ENCODE measurements around a stretch of chr17.

DNA sequence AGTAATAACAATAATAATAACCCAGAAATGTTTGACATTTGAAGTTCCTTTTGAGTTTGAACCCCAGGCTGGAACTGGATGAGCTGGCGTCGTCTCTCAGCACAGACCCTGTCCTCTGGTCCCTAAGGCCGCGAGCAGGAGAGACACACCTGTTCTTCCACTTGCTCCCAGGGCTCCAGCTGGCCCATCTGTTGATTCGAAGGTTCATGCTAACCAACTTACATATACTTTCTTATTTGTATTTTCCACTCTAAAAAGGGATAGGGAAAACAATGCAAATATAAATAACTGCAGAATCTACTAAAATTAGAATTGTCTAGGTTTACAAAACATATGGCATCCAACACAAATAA, 13.4 kb upstream of the RGS9 start:
- PRO-cap, 2 experiments = no peak in any of the 2 experiments

DNA sequence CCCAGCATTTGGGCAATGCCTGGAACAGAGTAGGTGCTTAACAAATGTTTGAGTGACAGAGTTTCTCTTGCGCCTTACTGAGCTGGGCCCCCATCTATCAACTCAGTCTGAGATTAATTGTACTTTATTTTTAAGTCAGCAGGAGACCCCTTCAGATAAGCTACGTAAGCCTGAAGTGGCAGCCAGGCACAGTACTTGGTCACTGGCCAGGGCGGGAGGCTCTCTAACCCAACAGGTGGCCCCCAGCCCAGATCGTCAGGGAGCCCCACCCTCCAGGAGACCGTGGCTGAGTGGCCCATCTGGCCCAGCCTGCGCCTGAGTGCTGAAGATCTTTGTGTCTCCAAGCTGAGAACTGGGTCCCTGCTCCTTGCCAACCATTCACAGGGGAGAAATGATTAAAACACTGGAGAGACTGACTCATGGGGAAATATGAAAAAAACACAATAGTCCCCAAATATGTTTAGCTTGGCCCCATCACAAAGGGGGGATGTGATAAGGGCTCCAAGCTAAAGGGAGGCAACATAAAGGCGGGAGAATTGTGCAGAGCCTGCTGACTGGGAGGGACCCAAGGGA, 75.6 kb downstream of the AXIN2 start:
- PRO-cap, 2 experiments = no peak in any of the 2 experiments

DNA sequence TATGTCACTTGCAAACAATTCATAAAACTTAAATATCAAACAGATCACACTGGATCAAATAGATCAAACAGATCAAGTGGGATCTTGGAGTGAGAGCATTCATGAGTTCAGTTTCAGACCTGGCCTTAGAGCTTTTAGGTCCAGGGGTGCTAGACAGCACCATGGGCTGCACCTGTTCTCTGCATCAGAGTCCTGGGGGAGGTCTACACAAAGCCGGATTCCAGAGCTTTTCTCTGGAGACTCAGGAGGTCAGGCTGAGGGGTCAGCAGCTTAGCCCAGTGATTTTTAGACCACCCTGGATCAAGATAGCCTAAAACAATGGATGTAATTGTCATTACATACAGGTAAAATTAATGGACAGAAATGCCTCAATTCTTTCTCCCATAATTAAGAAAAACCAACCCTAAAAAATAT, 24.0 kb upstream of the AXIN2 start:
- PRO-cap, 2 experiments = no peak in any of the 2 experiments

GRCh38 chr17:65850293-65850944, 289.0 kb upstream of the AXIN2 start:
- PRO-cap, 2 experiments = no peak in any of the 2 experiments

DNA sequence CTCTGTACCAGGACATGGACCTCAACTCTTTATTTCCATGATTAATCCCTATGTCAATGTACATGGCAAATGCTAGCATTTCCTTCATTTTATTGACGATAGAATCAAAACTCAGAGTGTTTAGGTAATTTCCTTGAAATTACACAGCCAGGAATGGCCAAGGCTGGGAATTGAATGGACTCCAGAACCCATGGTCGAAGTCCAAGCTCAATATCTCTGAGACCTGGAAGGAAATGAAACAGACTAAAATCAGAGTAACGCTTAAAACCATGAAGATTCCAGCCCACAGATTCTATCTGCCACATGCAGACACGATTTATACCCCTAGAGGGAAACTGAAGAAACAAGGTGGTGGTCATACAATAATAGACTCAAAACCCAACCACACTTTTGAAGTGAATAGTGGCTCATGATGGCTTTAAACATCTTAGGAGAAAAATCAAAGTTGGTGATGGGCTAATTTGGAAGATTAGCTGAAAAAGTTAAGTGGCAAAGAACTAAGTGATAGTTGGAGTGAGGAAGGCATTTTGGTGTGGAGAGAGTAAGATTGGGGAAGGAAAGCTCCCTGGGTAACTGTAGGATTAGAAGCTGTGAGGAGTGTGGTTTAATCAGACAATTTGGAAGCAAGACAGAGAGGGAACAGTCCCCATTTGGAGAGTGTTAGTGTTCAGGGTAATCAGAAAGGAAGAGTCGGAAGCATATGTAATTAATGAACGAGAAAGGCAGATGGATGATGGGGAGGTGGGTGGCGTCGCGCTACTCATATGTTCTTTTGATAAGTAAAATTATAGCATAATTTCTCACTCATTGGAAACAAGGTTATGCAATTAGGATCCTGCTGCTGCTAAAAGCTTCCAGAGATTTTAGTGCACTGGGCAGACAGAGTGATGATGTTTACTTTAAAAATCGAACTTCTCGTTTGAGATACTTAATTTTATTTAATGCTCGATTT, 95.9 kb downstream of the PRKCA start:
- PRO-cap, 2 experiments = no peak in any of the 2 experiments

- PRO-cap, 2 experiments = peak in 1 of 2 experiments; most common plus-strand start chr17:66399125 (in 1)
Observed at GRCh38 chr17:66399047-66399294, 96.6 kb downstream of the PRKCA start.

DNA sequence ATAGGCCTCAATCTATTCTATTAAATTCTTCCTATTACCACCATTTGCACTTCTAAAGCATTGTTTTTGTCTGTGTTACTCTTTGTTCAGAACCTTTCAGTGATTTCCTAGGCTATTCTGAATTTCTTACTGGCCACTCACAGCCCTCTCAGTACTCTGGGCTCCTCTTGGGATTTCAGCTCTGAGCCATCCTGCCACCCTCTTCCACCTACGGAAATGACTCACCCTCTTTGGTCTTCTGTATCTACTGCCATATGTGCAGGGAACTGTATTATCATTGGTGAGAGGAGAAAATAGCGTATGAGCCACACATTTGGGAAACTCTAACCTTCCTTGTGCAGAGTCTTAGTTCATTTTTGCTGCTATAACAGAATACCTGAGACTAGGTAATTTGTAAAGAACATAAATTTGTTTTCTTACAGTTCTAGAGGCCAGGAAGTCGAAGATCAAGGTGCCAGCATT, 191.5 kb downstream of the PRKCA start:
- PRO-cap, 2 experiments = no peak in any of the 2 experiments

- PRO-cap, 2 experiments = no peak in any of the 2 experiments
Observed at GRCh38 chr17:66541974-66542624, 239.7 kb downstream of the PRKCA start.

DNA sequence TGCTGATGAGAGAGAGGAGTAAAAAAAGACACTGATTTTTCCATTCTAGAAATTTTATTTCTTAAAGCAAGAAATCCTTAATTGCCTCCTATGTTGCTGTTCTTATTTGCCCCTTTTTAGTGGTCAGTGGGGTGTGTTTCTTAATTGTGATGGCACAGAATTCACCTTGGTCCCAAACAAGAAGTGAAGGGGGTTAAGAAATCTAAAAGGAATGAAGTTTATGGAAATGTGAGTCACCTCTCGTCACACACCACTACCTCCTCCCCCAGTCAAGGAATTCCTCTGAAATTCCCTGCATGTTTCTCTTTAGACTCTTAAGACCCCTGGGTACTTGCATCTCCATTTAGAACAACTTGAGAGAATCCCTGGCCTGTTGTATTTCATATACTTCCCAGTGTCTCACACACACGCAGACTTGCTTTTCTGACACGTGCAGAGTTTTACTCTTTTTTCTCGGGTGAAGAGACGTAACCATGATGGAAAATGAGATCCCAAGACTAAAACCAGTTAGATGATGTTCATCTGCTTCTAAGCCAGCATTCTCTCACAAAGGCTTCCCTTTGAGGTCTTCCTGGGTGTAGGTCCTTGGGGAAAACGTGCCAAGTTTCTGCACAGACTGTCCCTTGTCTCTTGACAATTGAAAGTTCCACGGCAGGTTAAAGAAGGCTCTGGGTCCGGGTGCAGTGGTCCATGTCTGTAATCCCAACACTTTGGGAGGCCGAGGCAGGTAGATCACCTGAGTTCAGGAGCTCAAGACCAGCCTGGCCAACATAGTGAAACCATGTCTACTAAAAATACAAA, 247.5 kb downstream of the PRKCA start:
- PRO-cap, 2 experiments = no peak in any of the 2 experiments

DNA sequence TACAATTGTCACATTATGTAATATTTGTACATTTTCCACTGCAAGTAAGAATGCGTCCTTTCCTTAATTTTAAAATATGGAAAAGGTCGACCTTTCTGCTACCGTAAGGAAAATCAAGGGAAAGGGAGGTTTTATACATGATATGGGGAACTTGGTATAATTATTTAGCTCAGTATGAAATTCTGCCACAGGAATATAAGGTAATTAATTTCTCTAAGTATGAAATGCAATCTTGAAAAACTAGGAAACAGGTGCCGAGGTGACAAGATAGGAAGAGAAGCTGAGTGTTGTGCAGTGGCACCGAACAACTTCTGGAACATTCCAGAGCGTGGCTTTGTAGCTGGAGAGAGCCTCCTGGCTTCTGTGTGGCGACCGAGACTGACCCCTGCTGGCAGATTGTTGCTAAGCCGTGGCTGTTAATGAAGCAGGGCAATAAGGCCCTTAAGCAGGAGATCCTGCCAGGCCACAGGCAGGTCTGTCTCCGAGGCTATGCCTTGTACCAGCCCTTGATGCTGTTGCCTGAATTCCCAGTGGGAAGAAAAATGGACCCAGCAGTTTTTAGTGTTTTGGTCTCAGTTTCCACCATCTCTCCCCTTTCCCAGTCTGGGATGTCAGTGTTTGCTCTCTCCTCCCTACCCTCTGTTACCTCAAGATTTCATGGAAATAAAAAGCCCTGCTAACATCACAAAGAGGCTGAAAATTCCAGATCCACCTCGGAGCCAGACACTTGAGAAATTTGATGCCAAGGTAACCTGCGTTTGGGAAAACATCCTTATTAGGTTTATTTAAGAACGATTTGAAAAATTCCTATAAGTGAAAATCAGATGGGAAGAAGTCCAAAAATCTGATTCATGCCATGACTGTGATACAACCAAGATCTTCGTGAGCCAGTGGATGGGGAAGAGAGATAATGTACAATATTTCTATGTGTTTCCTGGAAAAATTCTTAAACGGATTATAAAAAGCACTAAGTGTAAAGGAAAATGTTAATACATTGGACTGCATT, 264.9 kb downstream of the PRKCA start:
- PRO-cap, 2 experiments = no peak in any of the 2 experiments

DNA sequence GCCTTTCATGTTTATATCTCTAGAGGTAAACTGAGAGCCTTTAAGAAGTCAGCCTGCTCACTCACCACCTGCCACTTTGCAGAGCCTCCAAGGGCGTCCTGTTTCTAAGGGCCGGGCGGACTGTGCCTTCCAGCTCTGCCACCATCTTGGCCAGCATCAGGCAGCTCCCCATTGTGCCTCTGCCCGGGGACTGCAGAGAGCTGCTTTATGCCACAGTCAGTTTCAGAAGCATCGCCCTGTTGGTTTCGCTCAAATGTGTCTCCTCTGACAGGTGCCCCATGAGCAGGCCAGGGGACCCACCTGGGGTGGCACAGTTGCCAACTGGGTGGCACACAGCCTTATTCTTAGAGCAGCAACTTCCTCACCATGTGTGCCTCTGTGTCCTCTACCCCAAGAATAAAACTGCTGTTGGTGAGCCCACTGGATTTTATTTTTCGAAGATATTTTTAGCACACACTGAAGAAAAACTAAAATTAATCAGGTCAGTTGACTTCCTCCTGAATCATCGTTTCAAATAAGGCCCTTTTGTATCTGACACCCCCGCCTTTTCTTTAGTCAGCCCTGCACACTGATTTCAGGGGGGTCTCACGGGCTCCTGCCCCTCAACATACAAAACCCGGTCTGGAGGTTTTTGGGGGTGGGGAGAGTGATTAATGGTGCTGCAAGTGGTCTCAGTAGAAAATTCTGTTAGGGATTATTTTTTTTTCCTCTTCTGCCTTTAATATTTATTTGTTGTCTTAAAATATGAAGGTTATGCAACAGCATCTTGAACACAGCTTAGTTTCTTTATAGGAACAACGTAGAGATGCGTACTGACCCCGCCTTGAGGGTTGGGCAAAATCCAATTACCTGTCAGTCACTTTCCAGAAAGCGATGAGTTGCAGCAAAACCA, 44.8 kb upstream of the CACNG5 start:
- PRO-cap, 2 experiments = no peak in any of the 2 experiments

DNA sequence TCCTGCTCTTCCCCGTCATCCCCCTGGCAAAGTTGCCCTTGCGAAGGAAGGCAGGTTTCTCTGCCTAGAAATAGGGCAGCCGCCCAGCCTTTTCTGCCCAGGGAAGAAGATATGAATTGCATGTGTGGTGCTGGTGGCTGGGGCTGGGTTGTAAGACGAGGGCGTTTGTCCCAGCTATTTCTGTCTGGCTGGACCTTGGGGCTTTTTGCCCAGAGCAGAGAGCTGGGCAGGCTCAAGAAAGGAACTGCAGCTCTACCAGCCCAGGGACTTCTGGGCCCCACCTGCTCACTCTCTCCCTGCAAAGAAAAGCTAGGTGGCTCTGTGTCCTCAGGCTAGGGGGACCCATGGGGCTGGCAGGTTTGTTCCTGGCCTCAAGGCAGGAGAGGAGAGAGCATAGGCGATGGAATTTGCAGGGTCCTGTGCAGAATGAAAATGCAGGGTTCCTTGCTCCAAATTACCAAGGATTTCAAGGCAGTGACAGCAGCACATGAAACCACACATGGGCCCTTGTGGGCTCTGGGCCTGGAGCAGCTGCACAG, 638 bp downstream of the CACNG1 start:
- PRO-cap, 2 experiments = no peak in any of the 2 experiments

- PRO-cap, 2 experiments = no peak in any of the 2 experiments
Observed at GRCh38 chr17:67156927-67157373, 88.0 kb downstream of the HELZ start.

- PRO-cap, 2 experiments = no peak in any of the 2 experiments
Observed at GRCh38 chr17:67312032-67312650, 54.2 kb downstream of the PSMD12 start.

DNA sequence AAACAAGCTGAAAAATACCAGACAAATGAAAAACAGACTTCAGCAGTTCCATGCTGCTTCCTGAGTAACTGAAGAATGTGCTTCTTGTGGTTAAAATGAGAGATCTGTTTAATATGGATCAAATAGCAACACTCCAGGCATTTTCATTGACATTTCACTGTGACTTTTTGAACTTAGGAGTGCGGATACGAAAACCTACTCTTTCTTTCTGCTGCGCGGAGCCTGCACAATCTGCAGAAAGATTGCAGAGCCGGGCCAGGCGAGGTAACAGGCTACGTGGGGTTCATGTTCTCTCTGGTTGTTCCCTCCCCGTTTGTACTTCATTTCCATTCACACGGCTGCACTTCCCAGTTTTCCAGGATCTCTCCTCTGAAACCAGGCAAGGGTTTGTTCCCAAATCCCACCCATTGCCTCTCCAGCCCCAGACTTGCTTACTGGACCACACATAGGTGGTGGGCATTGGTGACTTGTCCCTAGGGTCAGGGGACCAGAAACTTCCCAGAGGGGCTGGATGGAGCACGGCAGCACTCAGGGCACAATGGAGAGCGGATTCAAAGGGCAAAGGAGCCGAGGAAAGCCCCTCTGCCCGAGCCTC, 462 bp upstream of the PITPNC1 start:
- PRO-cap, 2 experiments = no peak in any of the 2 experiments

- PRO-cap, 2 experiments = no peak in any of the 2 experiments
Observed at GRCh38 chr17:67378102-67378475, 1.0 kb downstream of the PITPNC1 start.

DNA sequence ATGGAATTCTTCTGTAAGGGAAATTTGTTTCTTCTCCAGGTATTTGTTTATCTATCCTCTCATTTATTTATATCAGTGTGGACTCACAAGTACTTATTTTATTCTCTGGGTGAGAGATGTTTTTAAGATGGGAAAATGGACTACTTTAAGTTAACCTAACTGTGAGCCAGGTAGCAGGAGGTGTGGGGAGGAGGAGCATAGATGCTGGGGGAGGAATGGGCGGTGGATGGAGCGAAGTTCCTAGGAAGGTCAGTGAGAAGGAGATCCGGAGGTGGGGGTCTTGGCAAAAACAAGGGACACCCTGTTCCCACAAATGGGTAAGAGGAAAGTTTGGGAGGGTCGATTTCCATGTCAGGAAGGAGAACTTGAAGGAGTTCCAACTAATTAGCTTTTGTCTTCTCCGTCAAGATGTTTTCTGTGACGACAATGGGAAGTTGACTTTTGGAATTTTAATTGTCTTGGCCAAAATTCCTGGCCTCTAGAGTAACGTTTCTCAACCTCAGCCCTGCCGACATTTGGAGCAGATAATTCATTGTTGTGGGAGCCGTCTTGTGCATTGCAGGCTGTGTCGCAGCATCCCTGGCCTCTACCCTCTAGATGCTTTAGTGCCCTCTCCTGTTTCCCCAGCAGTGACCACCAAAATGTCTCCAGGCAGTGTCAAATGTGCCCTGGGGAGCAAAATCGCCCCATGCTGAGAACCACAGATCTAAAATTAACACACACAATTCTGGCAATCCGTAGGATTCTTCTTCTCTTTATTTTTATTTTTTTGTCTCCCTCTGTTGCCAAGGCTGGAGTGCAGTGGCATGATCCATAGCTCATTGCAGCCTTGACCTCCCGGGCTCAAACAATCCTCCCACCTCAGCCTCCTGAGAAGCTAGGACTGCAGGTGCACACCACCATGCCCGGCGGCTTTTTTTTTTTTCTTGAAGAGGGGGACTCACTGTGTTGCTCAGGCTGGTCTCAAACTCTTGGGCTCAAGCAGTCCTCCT, 97.1 kb downstream of the PITPNC1 start:
- PRO-cap, 2 experiments = no peak in any of the 2 experiments

DNA sequence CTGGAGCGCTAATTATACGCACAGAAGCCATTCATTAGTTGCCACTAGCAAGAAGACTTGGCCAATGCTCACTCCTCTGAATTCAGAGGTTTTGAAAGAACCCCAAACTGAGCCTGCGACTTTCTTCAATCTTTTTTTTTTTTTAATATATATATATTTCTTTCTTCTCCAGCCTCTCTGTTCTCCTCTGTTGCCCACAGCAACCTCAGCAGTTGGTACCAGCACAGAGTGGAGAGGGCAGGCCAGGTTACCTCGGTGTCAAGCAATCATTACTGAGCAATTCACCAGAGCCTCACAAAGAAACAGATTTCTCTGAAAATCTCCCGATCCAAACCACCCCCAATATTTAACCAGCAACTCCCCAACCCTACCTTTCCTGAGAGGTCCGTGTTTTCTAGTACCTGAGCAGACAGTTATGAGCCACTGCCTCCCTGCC, 101.7 kb downstream of the PITPNC1 start:
- PRO-cap, 2 experiments = peak in 1 of 2 experiments; most common plus-strand start position 269 of the sequence (in 1); most common minus-strand start position 93 of the sequence (in 1)

GRCh38 chr17:67532263-67533028, 155.4 kb downstream of the PITPNC1 start:
- PRO-cap, 2 experiments = no peak in any of the 2 experiments

DNA sequence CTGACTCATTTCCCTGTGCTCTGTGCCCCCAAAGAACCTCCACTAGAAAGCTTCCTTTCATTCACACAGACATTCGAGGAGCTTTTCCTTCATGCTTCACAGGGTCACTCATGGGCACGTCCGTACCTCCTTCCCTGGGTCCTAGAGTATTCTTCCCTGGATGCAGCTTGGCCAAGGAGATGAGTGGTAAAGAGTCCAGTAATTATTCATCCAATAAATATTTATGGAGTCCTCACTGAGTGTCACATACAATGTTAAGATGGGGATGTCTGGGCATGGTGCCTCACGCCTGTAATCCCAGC, 83.8 kb upstream of the NOL11 start:
- PRO-cap, 2 experiments = no peak in any of the 2 experiments

Data from helper T cell (primary cell).